Parietal lobe (tissue), 2 donors: ENCODE data around the genes PJA2 and TMEM232.

- RAMPAGE, long total RNA = start-site peak on the minus strand at chr5:109409878-109409998, 2,308 and 1,051 reads in 2 replicates
Observed at GRCh38 chr5:109409389-109410131, at the start of gene PJA2. Gene PJA2, minus strand, starts transcription at chr5:109409974.

- RAMPAGE, long total RNA = no peak
Observed at GRCh38 chr5:109673574-109674045, 16.1 kb upstream of the MAN2A1 start.

DNA sequence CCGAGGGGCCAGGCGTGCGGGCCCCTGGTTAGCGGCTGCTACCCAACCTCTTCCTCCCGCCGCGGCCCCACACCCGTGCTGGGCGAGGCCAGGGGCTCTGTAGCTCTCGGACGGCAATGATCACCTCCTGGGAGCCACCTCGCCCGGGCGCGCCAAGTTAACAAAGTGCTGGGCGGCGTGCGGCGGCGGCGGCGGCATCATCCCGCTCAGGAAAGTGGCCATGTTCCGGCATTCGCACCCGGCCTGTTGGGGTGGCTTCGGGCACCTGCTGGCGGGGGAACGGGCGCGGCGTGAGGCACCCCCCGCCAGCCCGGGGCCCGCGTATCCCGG is 820 bp downstream of the MAN2A1 start:
- RAMPAGE, long total RNA = no peak

DNA sequence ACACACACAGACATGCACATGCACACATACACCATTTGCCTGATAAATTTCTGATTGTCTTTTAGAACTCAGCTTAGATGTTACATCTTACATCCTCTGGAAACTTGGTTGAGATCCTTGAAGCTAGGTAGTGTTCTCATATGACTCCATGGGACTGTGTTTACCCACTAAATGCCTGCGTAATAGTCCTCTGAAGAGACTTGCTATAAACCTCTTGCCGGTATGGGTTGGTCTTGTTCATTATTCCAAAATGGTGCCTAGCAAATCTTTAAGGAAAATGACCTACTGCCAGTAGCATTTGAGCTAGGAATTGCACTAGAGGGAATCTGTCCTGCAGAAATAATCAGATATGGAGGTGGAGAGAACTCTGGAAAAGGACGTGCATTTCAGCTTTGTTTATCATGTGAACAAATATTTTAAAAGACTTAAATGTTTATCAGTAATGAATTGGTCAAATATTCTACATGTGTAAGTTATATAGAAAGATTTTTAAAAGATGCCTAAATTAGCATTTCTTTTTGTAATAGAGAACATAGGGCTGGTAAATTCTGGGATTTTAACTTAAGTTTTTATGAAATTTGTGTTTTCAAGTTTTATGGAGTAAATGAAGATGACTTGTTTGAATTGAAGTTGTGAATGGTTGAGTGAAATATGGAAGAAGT is 110.5 kb downstream of the MAN2A1 start:
- RAMPAGE, long total RNA = no peak

DNA sequence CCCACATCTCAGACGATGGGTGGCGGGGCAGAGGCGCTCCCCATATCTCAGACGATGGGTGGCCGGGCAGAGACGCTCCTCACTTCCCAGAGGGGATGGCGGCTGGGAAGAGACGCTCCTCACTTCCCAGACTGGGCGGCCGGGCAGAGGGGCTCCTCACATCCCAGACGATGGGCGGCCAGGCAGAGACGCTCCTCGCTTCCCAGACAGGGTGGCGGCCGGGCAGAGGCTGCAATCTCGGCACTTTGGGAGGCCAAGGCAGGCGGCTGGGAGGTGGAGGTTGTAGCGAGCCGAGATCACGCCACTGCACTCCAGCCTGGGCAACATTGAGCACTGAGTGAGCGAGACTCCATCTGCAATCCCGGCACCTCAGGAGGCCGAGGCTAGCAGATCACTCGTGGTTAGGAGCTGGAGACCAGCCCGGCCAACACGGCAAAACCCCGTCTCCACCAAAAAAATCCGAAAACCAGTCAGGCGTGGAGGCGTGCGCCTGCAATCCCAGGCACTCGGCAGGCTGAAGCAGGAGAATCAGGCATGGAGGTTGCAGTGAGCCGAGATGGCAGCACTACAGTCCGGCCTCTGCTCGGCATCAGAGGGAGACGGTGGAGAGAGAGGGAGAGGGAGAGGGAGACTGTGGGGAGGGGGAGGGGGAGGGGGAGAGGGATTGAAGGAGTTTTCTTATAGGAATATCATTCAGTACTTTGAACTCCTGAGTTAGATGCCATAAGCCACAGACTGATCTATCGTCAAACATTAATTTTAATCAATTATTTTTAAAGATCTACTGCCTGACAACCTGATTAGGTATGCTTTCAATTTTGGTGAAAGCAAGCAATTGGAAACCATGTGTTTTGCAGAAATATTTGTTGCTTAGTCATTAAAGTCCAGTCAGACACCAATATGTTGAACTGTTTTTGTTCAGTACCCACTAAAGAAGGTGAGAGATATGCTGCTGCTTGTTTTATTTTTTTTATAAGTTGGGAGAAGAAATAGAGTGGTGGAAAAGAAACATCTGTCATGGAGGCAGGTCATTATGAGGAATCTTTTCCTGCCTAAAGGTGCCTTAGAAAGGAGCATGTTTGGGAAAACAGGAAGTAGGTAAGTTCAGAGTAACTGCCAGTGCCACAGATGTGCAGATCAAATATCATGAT is 143.7 kb downstream of the MAN2A1 start:
- RAMPAGE, long total RNA = no peak

- RAMPAGE, long total RNA = no peak
Observed at GRCh38 chr5:110000544-110001137, 310.9 kb downstream of the MAN2A1 start.

DNA sequence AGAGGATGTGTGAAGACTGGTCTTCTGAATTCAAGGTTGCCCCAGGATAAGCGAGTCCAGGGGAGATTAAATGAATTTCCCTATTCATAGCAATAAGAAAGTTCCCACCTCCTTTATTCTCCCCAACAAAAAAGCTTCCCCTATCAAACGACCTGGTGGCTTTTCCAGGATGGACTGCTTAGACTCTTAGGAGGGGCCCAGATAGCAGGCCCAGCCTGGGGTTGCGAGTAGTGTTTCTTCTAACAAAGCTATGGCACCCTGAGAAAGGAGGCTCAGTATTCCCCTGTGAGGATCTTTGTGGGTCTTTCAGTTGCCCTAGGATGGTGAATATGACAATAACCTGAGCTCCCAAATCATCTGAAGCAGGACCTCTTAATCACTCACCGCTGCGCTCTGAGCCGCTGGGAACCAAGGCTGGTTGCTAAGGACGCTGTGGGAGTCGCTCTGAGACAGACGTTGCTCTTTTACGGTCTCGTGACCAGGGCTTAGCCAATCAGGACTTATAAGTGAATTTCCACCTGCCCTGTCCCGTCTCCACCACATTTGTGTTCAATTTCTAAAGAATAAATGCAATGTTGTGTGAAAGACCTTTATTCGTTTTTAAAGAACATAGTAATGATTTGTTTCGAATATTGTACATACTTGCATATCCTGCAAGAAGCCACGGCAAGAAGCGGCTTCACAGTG is at the start of gene TMEM232:
Gene TMEM232, minus strand, starts transcription at position 429 of the 687 bp plus-strand sequence.
- RAMPAGE, long total RNA = no peak

DNA sequence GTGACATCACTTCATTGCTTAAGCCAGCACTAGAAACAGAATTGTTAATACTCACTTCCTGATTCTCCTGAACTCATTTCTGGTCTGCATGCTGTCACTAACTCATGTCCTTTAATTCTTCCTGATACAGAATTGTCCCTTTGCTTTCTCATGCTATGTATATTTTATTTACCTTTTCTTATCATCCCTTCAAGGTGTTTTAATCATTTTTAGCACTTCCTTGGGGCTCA is 77.5 kb downstream of the SLC25A46 start:
- RAMPAGE, long total RNA = no peak

DNA sequence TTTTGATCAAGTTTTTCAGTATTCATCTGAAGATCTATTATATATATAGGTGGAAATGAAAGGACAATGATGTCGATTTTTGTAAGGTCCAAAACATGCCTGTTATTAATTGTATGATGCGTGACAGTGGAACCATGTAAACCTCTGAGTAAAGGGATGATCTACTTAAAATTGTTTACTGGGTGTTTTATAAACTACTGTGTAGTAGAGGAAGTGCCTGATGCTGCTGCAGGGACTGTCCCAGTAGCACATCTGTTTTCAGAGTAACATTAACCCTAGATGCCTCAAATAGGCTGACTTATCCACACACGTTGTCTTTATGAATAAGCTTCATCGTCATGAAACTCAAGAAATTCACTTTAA is 1.7 kb downstream of the CAMK4 start:
- RAMPAGE, long total RNA = no peak

- RAMPAGE, long total RNA = no peak
Observed at GRCh38 chr5:111615579-111615897, 103.2 kb upstream of the STARD4 start.

DNA sequence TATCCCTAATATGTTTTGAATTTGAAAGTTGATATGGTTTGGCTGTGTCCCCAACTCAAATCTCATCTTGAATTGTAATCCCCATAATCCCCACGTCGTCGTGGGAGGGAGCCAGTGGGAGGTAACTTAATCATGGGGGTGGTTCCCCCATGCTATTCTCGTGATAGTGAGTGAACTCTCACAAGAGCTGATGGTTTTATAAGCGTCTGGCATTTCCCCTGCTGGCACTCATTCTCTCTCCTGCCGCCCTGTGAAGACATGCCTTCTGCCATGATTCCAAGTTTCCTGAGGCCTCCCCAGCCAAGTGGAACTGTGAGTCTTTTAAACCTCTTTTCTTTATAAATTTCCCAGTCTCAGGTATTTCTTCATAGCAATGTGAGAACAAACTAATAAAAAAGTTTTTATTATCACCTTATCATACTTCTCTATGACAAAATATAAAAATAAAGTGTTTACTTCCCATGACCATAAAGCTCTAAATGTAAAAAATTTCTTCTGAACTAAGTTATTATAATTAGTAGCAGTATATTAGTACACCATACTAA is 199.9 kb downstream of the EPB41L4A start:
- RAMPAGE, long total RNA = no peak

GRCh38 chr5:112368464-112369667 is 50.2 kb downstream of the EPB41L4A start:
- RAMPAGE, long total RNA = no peak

DNA sequence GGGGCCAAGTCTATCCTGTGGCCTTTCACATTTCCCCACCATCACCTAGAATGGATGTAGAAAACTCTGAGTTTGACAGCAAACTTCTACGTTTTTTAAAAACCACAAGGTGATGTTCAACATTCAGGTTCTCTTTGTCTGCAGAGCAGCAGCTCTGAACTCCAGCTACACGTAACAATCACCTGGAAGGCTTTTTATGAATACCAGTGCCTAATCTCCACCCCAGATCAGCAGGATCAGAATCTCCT is 44.3 kb downstream of the EPB41L4A start:
- RAMPAGE, long total RNA = no peak

- RAMPAGE, long total RNA = no peak
Observed at GRCh38 chr5:112420341-112420820, 1.3 kb upstream of the EPB41L4A start.

GRCh38 chr5:112837978-112839060 is 22.8 kb upstream of the SRP19 start:
- RAMPAGE, long total RNA = no peak

DNA sequence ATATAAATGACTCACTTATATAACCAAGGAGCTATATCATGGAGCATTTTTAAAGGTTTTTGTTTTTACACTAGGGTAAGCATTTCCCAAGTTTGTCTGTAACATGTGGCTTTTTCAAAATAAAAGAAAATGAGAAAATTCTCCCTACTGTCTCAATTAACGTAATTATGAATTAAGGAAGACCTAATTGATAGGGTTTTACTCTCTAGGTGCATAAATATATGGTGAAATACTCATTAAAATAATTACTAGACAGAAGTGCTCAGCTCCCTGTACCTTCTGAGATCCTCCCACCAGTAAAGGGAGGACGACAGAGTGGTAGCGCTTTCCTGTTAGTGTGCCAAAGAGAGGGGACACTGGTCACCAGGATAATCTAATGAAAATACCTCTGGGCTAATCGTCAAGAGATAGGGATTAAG is 1.4 kb downstream of the REEP5 start:
- RAMPAGE, long total RNA = no peak

- RAMPAGE, long total RNA = no peak
Observed at GRCh38 chr5:112923088-112924035, 1.3 kb upstream of the REEP5 start.

GRCh38 chr5:113043405-113044175 is 67.0 kb downstream of the DCP2 start:
- RAMPAGE, long total RNA = no peak

DNA sequence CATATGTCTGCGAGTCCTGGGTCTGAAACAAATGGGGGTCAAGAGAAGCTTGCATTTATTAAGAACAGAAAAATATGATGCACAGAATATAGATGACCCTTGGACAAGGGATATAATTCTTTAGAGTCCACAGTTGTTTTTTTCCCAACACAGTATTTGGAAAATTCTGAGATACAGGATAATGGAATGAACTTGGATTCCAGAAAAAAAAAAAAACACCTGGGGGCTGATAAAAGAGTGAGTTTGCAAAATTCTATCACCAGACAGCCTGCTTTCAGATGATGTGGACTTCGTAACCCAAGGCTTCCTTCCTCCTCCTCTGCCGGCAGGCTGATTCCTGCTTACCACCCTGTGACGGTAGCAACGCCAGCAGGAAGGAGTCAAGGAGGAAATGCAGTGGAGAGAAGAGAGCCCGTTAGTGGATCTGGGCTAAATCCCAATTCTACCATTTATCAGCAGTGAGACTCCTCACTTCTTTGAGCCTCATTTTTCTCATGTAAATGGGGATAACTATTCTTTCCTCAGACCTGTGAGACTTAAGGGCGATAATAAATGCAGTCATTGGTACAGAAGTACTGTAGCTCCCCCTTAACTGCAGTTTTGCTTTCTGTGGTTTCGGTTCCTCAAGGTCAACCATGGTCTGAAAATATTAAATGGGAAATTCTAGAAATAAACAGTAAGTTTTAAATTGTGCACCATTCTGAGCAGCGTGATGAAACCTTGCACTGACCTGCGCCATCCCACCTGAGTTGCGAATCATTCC is 71.2 kb downstream of the DCP2 start:
- RAMPAGE, long total RNA = no peak

GRCh38 chr5:113267832-113268788 is 166.7 kb downstream of the TSSK1B start:
- RAMPAGE, long total RNA = no peak